ENCODE measurements around a stretch of chr6.

GRCh38 chr6:6592075-6592837 lies 3.7 kb downstream of the LY86 start:
- RRBS: no CpG with 5 or more reads among the region's 7 CpGs

GRCh38 chr6:6681911-6682671 lies 93.6 kb downstream of the LY86 start:
- RRBS: no CpG with 5 or more reads among the region's 5 CpGs

GRCh38 chr6:6689897-6690356 lies 101.4 kb downstream of the LY86 start:
- RRBS: no CpG with 5 or more reads among the region's 1 CpG

GRCh38 chr6:6699902-6701113 lies 111.8 kb downstream of the LY86 start:
- RRBS: no CpG with 5 or more reads among the region's 21 CpGs

DNA sequence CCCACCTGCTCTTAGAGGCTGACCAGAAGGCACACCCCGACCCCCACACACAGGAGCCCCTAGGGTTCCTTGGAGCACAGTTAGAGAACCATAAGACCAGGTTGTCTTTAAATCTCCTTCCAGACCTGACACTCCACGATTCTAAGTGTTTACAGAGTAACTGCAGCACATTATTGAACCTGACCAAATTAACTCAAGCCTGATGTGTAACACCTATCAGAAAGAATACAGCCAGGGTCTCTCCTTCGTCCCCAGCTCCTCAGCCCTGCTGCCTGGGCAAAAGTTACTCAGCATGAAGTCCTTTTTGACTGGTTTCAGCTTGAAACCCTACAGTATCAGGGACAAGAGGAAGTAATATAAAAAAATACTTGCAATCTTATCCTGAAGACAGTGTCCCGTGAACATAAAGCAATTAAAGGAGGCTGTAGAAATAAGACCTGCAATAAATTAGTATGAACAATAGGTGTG lies 114.9 kb downstream of the LY86 start:
- RRBS: no CpG with 5 or more reads among the region's 4 CpGs

DNA sequence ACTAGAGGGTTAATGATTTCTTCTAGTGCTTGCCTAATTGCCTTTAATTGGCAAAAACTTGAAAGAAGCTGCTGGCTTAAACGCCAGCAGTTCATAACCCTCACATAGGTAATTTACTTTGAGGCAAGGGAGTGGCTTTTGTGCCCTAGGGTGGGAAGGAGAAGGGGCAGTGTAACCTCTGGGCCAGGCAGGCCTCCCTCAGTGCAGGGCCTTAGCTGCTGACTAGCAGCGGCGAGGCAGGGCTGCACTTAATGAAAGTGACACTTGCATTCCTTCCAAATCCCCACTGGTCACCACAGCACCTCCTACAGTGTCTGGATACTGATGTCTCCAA lies 152.6 kb downstream of the LY86 start:
- RRBS: no CpG with 5 or more reads among the region's 3 CpGs

DNA sequence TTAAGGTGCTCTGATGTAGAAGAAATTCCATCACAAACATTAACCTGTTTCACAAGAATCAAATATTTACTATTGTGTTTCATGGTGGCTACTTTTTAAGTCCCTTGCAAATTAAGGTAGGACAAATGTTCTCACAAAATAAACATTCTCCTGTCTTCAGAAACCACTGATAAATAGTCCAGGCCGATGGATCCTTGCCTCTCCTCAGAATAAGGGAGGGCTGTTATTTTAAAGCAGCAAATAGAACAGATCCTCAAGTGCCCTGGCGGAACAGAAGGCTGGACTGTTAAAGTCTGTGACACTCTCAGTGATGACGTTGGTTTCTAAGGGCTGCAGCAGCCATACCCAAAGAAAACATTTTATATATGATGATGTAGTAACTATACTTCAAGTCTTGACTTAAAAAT lies 160.4 kb downstream of the LY86 start:
- RRBS: no CpG with 5 or more reads among the region's 3 CpGs

DNA sequence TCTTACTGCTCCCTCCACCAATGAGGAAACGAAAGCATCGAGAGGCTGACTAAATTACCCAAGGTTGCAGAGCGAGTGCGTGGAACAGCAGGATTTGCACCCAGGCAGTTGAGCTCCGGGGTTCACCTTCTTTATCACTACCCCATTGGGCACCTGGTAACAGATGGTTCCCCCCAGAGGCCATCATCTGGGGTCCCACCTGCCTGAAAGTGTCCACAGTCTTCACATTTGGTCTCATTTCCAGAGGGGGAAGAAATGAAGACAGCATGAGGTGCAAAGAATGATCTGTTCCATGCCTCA lies 208.4 kb downstream of the LY86 start:
- RRBS: no CpG with 5 or more reads among the region's 5 CpGs

GRCh38 chr6:6800908-6801262 lies 212.4 kb downstream of the LY86 start:
- RRBS: no CpG with 5 or more reads among the region's 4 CpGs

DNA sequence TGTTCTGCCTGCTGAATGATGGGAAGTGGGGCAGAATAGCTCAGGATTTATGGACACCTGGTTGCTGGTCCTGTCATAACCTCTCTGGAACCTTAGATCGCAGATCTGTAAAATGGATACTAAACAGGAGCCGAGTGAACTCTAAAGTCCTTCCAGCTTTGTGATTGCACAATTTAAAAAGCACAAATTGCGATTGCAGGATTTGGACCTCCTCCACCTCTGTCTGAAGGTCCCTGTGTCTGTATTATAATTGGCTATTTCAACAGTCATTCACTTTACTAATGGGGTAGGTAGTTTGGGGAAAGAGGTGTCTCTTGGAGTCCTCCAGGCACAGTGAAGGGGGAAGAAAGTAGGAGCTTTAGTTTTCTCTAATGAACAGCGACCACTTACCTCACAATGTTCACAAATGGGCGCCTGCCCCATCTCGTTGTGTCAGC lies 220.5 kb downstream of the LY86 start:
- RRBS: no CpG with 5 or more reads among the region's 6 CpGs

DNA sequence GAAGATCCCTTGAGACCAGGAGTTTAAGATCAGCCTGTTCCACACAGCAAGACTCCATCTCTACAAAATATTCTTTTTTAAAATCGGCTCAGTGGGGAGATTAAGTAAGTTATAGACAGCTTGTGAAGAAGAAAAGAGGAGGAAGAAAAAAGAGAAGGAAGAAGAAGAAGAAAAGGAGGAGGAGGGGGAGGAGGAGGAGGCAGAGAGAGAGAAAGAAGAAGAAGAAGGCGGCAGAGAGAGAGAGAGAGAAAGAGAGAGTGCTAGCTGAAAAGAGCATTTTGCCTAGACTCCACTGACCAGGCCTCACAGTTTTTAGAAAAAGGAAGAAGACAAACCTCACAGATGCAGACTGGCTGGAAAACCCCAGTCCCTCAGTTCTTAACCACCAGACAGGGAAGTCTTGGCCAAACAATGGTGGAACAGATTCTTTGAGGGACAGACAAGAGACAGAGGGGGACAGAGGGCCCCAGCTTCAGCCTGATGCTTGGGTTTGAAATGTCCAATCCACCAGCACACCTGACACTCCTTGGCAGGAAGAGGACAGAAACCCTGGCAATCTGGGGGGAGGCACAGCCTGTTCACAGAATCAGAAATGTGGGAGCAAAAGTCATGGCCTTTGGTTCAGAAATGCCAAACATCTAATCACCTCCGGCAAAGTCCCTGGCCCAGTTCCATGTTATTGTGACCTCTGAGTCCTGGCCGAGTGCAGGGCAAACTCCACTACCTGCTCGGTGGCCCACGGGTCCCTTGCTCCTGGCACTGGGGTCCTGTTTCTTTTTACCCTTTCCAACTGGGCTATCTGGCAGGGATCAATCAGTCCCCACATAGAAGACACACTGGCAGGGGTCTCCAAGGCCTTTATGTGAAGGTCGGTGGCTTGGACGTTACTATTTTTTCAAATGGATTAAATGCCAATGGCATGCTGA lies 235.1 kb downstream of the LY86 start:
- RRBS: no CpG with 5 or more reads among the region's 8 CpGs

- RRBS: no CpG with 5 or more reads among the region's 29 CpGs
Measured at GRCh38 chr6:6885351-6886663, 222.0 kb upstream of the RREB1 start.

DNA sequence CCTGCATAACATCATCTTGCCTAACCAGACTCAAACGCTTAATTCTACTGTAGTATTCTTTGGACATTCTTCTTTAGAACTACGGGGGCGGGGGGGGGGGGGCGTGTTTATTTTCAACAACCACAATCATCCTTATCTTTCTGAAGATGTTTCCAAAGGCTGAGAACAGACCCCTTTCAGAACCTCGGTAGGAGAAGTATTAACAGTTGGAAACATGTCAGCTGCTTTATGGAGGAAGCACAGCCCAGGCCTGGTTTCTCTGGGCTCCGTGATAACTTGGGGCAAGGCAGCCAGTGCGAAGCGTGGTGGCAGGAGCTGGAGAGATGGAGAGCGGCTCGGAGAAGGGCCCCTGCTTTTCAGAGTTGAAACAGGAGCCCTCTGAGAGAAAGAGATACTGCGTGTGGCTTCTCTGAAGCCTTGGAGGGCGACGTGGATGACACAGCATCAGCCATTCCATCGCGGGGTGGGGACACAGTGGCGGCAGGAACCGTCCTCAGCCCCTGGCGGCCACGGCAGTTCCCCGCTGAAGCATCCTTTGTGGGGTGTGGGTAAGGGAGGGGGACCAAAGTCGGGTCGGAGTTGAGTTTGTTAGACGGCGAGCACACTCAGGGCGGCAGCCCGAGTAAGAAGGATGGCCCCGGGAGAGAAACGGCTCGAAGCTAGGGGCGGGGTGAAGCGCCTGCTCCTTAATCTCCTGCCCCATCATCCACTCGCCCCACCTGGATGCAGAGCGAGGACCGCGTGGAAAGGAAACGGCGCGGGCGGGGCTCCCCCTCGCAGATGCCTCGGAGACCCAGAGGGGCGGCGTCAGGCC lies 1.1 kb upstream of the RREB1 start:
- RRBS: no CpG with 5 or more reads among the region's 43 CpGs

DNA sequence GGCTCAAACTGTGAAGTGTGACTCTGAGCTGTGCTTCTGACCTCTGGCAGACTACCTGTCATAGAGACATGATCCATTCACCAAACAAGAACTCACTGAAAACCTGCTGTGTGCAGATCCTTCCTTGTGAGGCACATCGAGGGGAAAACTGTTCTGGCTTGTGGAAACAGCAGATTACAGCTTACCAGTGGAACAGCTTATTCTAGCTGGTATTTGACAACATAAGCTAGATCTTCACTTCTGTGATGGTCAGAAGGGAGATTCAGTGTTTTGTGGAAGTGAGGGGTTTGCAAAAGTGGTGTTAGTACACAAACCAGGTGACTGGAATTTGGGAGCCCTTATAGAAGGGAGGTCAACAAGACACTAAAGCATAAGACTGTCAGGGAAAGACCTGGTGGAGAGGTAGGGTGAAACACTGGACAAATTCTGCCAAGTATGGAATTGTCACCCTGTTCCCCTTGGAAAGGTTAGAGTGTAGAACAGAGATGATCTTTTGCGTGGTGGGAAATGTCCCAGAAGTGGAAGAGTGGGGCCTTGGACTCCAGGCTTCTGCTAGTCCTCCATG lies 17.2 kb downstream of the RREB1 start:
- RRBS: no CpG with 5 or more reads among the region's 2 CpGs

- RRBS: no CpG with 5 or more reads among the region's 17 CpGs
Measured at GRCh38 chr6:7181329-7182292, 73.8 kb downstream of the RREB1 start.

DNA sequence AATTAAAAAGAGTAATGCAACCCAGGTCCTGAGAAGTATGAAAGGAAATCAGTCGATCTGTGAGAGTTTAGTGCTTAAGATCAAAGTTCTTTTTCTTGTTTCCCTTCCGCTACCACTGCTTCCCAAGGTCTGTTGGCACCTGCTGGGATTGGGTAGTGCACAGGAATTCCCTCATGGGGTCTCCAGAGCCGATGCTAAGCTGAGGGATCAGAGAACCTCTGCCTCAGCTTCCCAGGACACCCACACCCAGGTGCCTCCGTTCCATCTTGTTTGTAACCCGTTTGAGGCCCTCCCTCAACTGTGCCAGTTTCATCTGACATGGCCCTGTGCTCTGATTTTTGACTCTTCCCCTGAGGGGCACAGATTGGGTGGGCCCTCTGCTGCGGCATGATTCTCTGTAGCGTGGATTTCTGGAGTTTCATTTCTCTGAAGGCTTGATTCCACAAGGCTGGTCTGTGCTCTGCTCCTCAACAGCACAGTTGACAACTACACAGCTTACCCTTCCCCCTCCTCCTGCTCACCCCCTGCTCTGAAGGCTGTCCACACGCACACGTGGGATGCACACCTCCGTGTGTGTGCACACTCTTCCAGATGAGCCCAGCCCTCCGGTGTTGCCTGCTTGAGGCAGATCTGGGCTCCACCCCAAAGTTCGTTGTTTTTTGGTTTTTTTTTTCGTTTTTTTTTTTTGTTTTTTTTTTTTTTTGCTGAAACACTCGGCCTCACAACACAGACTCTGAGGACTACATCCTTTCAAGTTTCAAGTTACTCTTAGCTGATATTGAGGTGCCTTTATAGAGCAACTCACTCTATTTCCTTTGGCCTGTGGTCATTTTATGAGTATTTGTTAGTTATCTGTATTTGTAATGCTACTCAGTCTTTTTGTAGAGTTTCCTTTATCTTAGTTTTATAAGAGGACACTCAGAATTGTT lies 88.0 kb downstream of the RREB1 start:
- RRBS: no CpG with 5 or more reads among the region's 14 CpGs

- RRBS: 98% methylated on average over 15 of the region's 89 CpGs
Measured at GRCh38 chr6:7246312-7247438, 66.3 kb downstream of the SSR1 start.

DNA sequence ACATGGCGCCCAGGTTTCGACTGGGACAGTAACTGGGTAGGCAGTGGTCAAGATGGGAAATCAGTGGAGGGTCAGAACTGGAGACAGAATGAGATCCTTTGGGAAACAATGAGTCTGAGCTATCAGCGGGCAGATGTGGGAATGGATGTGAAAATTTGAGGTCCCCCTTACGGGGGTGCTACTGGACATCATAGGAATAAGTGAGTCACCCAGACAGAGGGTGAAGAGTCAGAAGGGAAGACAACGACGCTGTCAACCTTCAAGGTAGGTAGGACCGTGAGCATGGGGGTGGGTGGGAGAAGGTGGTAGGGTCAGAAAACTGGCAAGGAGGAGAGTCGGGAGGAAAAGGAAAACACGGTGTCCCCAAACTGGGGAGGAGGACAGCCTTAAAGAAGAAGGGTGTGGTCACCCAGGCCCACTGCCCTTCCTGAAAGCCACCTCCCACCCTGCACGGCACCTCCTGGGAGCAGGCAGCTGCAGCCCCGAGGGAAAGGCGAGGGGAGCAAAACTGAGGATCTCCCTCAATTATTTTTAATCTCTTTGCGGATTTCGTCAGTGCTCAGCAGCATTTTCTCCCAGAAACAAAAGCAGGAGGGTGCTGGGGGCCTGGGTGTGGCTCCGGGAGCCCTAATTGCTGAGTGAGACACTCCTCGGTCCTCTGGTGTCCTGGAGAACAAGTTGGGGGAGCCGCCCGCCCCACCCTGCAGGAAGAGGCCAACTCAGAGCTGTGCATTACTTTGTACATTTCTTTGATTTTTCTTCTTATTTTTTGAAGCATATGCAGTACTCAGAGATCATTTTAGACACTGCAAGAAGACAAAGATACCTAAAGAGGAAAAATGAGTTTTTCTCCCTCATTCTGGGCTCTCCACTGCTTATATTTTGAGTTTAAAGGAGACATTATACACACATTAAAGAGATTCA lies 56.3 kb downstream of the RIOK1 start:
- RRBS: no CpG with 5 or more reads among the region's 18 CpGs

DNA sequence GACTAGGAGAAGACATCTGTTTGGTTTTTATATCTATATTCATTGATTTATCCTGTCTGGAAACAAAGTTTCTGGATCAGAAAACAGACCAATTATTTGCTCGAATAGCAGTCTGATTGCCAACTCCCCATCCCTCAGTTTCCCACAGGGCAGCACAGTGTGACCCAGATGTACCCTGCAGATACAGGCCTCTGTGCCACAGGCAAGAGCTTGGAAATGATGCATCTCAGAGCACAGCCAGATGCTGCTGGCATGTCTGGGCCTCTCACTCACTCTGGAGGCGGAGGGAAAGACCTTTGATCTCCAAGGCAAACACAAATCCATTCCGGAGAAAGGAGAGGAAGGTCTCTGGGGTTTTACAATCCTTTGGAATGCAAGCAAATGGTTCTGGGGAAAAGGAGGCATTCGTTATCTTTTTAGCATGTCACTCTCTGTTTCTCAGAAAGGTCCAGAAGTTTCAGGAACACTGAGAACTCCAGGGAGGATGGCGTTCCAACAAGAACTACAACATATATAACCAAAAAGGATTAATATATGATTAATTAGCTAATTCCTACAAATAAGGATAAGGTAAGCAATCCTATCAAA lies 74.2 kb downstream of the RIOK1 start:
- RRBS: no CpG with 5 or more reads among the region's 5 CpGs

GRCh38 chr6:7505079-7506190 lies 36.0 kb upstream of the DSP start:
- RRBS: no CpG with 5 or more reads among the region's 14 CpGs